Right ventricle myocardium (tissue), 1 donor: ENCODE measurements around a stretch of chr2.

DNA sequence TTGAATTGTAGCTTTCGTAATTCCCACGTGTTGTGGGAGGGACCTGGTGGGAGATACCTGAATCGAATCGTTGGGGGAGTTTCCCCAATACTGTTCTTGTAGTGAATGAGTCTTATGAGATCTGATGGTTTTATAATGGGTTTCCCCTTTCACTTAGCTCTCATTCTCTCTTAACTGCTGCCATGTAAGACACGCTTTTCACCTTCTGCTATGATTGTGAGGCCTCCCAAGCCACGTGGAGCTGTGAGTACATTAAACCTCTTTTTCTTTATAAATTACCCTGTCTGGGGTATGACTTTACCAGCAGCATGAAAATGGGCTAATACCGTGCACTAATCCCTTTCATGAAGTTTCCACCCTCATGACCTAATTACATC lies 120.6 kb downstream of the LPIN1 start:
- PRO-cap, 2 experiments = no peak in any of the 2 experiments

DNA sequence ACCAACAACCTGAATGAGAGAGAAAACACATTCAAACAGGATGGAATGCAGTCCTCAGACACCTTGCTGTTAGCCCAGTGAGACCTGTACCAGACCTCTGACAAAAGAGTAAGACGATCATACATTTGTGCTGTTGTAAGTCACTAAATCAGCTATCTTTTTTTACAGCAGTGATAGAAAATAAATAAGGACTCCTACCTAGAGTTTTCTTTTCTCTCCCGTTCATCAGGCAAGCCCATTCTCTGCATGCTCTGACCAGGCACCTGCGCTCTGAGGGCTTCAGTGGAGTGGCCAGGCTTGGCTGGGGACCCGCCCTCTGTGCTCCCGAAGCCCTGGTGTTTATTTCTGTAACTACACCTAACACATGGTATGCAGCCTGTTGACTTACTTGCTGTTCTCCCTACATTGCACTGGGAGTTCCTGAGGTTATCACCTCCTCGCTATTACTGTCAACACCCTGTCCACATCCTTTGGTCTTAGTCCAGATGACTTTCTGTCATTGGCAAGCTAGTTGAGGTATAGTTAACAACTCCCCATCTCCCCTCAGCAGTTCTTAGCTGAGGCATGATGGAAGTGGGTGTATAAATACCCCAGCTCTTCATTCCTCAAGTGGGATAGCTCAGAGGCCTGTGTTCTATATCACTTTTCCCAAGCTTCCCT lies 317.7 kb downstream of the LPIN1 start:
- PRO-cap, 2 experiments = peak in 1 of 2 experiments; most common minus-strand start position 265 of the sequence (in 1)

DNA sequence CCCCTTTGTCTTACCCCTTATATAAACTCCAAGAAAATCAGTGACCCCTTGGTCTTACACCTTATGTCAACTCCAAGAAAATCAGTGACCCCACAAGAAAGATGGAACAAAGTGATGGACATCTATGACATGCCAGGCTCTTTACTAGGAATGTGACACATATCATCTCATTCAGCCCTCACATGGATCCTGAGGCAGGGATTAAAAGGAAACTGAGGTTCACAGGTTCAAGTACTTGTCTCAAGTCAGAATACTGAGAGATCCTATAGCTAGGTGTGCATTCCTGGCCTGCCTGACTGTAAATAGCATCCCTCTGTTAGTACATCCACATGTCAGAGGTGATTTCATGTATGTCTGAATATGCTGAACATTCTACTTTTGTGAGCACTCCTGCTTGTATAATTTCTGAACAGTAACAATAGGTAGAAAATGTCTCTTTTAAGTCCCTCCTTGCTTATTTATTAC lies 16.1 kb upstream of the TRIB2 start:
- PRO-cap, 2 experiments = no peak in any of the 2 experiments

DNA sequence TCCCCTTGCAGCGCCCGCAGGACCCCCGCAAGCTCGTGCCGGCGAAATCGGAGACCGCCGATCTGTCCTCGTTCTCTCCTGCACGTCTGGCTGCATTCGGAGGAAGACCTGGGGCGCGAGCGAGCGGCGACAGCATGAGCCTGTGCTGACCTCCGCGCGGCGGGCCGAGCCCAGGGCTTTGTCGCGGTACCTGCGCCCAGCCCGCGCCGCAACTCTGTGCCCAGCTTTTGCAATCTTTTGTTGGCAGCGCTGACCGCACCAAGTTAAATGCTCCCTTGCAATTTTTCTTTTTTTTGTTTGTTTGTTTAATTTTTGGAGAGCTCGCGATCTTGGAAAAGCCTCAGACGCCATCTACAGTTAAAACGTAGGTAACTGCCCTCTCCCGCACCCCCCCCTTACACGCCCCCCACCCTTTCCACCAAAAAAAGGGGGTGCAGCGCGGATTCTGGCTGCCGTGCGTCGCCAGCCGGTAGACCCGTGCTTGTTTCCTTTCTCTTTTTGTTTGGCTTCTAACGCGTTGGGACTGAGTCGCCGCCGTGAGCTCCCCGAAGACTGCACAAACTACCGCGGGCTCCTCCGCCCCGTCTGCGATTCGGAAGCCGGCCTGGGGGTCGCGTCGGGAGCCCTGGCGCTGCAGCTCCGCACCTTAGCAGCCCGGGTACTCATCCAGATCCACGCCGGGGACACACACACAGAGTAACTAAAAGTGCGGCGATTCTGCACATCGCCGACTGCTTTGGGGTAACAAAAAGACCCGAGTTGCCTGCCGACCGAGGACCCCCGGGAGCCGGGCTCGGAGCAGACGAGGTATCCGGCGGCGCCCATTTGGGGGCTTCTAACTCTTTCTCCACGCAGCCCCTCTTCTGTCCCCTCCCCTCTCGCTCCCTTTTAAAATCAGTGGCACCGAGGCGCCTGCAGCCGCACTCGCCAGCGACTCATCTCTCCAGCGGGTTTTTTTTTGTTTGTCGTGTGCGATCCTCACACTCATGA lies 881 bp downstream of the TRIB2 start:
- PRO-cap, 2 experiments = peak in 2 of 2 experiments; most common plus-strand start position 526 of the sequence (in 2); most common minus-strand start position 88 of the sequence (in 1)

DNA sequence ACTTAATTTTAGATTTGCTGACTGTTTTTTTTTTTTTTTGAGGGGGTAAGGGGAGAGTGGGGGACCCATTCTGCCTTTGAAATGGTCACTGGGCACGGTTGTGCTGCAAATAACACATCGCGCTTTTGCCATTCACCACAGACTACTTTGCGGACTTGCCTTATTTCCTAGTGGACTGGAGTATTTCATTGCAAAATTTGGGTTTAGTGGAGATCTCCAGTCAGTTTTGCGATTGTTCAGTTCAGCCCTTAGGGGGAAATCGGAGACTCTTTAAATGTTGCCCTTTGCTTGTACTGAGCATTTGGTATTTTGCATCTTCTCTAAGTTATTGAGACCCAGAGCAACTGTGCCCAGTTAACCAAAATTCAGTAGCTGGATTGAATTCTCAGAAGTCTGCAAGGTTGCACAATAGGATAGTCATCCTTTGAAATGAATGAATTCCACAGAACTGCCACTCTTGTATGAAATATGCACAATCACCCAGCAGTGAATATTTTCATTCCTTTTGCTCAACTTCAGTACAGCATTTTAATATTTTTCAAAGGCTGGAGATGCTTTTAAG lies 2.9 kb downstream of the TRIB2 start:
- PRO-cap, 2 experiments = peak in 2 of 2 experiments; most common plus-strand start position 76 of the sequence (in 1)

DNA sequence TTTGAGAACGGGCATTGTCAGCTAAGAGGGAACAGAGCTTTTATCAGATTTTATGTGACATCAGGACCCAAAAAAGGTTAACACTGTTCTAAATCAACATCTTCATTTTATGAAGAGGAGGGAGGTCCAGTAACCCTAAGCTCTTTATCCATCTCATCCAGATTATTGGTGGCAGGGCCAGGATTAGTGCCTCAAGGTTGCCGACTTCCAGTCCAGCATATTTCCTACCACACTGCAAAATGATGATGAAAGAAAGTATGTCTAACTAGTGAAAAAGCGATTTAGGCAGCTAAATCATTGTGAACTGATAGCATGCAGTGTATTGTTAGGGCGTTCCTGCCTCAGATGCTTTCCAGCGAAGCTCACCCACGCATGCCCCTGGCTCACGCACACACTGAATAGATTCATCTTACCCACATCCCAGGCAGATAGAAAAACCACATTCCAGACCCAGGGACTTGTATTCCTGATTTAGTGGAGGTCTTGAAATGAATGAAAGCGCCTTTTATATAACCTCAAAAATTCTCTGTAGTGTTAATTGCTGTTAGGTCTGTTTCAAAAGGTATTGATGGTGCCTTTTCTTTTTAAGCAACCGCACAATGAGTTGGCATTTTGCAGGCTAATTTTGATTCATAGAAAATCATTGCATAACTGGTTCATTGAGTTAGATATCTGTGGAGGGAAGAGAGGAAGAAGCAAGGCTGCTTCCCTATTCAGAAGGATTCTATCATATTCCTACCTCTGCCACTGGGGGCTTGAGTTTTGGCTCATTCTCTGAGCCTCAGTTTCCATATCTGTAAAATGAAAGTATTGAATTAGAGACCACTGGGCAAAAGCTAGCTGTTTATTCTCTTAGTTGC lies 5.4 kb downstream of the TRIB2 start:
- PRO-cap, 2 experiments = no peak in any of the 2 experiments

GRCh38 chr2:12824824-12824993 lies 108.0 kb downstream of the TRIB2 start:
- PRO-cap, 2 experiments = no peak in any of the 2 experiments

- PRO-cap, 2 experiments = peak in 2 of 2 experiments; most common plus-strand start chr2:12844676 (in 2); most common minus-strand start chr2:12844618 (in 1)
Observed at GRCh38 chr2:12844436-12845038, 127.8 kb downstream of the TRIB2 start.

DNA sequence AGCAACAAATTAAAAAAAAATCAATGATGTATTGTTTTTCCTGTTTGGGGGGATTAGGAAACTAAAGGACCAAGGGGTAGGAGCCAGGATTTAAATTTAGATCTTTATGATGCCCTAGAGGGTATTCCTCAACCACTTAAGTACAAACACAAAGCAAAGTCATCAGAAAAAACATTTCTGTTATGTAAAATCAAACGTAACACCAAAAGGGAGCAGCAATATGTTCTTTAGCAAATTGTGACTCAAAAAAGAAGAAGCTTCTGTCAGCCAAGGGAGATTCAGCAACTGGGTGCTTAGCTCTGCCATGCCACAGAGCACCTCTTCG lies 212.5 kb downstream of the TRIB2 start:
- PRO-cap, 2 experiments = no peak in any of the 2 experiments

DNA sequence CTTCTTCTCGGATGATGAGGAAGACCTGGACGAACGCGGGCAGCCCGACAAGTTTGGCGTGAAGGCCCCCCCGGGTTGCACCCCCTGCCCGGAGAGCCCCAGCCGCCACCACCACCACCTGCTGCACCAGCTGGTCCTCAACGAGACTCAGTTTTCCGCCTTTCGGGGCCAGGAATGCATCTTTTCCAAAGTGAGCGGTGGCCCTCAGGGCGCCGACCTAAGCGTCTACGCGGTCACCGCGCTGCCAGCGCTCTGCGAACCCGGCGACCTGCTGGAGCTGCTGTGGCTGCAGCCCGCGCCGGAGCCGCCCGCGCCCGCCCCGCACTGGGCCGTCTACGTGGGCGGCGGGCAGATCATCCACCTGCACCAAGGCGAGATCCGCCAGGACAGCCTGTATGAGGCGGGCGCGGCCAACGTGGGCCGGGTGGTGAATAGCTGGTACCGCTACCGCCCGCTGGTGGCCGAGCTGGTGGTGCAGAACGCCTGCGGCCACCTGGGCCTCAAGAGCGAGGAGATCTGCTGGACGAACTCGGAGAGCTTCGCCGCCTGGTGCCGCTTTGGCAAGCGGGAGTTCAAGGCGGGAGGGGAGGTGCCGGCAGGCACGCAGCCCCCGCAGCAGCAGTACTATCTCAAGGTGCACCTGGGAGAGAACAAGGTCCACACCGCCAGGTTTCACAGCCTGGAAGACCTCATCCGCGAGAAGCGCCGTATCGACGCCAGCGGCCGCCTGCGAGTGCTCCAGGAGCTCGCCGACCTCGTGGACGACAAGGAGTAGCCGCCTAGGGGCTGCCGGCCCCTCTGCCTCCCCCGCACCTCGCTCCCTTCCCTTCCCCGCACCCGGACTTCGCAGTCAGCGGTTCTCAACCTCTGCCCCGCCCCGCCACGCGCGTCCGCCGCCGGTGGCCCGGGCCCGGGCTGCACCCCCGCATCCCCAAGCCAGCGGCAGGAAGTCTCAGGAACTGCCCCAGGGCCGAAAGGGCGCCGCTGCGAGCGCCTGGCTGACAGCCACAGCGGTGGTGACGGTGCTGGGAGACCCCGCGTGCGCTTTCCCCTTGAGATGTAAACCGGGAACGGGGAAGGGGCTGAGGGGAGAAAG lies 1.9 kb downstream of the LRATD1 start:
- PRO-cap, 2 experiments = peak in 2 of 2 experiments; most common plus-strand start position 486 of the sequence (in 1); most common minus-strand start position 862 of the sequence (in 1)

DNA sequence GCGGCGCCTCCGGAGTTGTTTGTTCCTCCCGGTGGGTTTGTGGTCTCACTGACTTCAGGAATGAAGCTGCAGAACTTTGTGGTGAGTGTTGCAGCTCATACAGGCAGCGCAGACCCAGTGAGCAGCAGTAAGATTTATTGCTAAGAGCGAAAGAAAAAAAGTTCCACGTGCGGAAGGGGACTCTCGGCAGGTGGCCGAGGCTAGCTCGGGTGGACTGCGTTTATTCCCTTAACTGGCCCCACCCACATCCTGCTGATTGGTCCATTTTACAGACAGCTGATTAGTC lies 240.3 kb downstream of the LRATD1 start:
- PRO-cap, 2 experiments = no peak in any of the 2 experiments

- PRO-cap, 2 experiments = no peak in any of the 2 experiments
Observed at GRCh38 chr2:15450537-15451172, 110.5 kb downstream of the NBAS start.

DNA sequence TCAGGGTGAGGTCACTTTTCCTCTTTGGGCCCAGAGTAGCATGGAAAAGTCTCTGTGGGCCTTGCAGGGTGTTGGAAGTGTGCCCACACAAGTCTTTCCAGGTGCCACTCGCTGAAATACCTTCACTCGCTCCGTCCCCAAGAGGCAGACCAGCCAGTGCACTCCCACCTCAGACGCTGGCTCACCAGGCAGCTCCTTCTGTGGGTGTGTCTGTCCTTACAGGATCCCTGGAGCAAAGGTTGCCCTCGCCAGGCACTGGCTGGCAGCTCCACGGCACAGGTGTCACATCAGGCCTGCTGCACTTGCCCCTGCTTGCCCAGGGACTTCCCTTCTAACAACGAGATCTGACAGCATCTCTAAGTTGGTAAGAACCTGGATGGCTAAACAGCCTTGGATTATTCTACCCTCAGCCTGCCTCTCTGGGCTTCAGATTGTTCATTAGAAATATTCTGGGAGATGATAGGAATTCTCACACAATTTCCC lies 261.9 kb downstream of the MYCN start:
- PRO-cap, 2 experiments = no peak in any of the 2 experiments

GRCh38 chr2:16244959-16245488 lies 304.7 kb downstream of the MYCN start:
- PRO-cap, 2 experiments = no peak in any of the 2 experiments

DNA sequence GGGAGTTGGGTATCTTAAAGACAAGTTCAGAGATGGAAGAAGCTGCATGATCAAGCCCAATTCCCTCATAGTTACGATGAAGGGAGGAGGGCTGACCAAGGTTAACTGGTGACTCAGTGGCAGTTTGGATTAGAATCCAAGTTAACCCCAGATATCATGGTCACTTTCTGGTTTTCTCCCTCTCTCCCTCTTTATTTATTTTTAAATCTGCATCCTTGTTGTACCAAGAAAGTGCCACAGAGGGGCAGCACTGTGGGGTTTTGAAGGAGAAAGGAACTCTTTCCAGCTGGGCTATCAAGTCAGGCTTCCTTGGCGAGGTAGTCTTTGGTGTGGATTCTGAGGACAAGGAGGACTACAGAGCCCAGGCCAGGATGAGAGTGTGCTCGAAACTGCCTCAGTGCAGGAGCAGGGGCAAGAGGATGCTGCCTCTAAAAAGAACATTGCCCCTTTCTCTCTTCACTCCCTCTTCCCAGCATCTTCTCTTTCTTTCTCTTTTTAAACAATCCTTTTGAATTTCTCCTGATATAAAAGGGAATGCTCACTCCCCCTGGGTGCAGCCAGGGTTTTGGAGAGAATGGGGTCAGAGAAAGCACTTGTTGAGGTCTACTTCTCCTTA lies 47.7 kb downstream of the CYRIA start:
- PRO-cap, 2 experiments = no peak in any of the 2 experiments

DNA sequence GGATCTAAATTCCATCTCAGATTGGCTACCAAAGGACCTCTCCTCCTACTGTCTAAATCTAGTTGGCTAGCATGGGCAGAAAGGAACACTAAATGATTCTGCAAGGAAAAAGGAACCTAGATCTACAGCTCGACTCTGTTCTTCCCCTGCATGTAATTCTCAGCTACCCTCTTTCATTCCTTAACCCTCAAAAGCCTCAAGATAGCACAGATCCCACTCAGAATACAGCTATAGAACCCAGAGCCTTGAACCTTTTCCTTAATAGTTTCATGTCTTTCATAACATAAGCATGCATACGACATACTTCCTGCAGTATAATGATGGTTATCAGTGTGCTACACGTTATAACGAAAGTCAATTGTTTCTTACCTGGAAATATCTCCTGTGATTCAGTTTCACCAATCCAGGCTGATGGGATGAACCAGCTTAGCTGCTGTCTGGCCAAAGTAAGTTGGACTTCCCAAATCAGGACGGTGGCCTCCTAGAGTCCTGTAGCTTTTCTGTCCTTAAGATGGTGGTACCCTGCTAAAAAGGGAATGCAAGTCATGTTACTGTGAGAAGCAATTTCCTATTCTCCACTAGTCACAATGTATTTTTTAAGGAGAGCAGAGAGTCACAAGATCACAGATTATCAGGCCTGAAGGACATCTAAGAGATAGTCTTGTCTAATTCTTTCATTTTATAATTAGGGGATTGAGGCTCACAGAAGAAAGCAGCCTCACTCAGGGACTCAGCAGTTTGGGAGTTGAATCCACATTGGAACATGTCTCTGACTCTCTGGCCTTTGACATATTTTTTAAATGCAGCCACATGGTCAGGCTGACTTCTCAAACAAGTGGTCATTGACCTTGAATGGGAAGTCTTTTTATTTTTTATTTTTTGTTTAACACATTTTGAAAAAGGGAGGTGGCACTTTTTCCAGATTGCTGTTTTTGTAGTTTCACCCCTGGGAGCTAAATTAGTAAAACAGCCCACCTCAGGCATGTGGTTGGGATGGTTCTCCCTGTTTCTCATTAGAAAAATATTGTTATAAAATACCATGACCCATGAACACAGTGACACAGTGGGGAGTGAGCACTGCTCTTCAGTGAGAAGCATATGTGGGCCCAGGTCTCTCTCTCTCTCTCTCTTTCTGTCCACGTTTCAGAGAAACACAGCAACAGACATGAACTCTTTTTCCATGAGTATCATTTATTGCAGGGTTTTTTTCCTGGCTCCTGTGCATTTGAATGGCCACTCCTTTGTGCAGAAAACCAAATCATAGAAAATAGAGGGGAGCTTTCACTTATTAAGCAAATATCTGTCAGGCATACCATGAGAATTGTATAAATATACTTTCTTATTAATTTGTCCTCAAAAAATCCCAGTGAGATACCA lies 41.7 kb downstream of the CYRIA start:
- PRO-cap, 2 experiments = no peak in any of the 2 experiments

DNA sequence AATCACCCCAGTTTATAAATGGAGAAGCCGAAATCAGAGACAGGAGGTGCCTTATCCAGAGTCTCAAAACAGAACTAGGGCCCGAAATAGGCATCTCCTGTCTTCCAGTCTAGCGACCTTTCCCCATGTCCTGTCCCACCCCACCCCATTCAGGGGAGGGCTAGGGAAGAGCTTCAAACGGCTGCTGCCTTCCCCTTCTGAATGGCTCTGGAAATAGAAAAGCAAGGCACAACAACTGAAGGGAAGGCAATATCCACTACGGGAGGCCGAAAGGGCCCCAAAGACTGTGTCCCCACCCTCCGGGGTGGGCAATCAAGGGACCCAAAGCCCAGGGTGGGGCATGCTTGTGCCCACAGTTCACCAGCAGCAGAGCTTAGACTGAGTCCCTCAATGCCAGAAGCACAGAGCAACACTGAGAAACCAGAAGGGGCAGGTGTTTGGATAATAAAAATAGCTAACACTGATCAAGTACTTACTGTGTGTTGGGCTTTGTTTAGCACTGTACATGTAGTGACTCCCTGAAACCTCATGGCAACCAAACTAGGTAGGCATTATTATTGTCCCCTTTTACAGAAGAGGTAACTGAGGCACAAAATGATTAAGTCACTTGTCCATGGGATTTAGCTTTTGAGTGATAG lies 38.5 kb downstream of the CYRIA start:
- PRO-cap, 2 experiments = no peak in any of the 2 experiments

- PRO-cap, 2 experiments = no peak in any of the 2 experiments
Observed at GRCh38 chr2:16654912-16655908, 10.4 kb downstream of the CYRIA start.

- PRO-cap, 2 experiments = peak in 2 of 2 experiments; most common plus-strand start chr2:16664457 (in 2); most common minus-strand start chr2:16664331 (in 2)
Observed at GRCh38 chr2:16664004-16665156, 1.3 kb downstream of the CYRIA start.

DNA sequence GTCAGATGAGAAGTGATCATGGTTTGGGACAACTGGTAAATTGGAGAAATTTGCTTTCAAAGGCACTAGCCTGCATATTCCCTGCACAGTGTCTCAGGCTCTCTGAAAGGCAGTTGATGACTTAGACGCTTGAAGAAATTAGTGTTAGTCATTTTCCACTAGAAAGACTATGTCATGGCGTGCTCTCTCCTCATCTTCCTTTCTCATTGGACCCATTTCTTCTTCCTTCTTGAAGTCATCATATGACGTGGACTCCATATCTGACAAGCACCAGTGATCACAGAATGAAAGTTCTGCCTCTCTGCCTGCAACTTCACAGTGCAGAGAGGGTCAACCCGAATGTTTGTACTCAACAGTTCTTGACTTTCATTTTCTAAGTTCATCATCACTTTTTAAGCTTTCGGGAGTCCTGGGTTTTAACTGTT lies 63.7 kb upstream of the CYRIA start:
- PRO-cap, 2 experiments = no peak in any of the 2 experiments